Fibroblast of the aortic adventitia (primary cell): ENCODE measurements around a stretch of chr1.

DNA sequence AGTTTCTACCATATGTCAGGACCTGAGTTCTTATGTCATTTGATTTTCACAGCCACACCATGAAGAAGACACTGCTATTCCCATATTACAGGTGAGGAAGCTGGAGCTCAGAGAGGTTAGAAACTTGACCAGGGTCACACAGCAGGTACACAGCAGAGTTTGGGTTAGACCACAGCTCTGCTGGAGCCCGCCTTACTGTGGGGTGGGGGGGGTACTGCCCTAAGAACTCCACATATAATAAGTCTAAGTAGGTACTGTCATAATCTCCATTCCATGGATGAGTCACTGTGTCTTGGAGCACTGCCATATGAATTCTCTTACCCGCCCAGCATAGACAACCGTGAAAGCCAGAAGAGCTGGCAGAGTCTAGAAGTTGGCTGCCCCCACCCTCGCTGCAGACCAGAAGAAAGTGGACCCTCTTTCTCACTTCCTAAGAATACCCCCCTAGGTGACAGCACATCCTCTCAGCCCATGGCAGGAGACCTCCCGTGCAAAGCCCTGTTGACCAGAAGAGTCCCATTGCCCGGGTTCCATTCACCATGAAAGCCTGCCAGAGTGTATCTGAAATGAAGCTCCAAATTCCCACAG, 5.2 kb upstream of the PLA2G2D start:
- CAGE, long polyA plus RNA, result no peak

- CAGE, long polyA plus RNA, result no peak
These were observed 41.8 kb upstream of the VWA5B1 start for GRCh38 chr1:20248863-20249345.

- CAGE, long polyA plus RNA, result no peak
These were observed 52.8 kb downstream of the VWA5B1 start for GRCh38 chr1:20343227-20344039.

DNA sequence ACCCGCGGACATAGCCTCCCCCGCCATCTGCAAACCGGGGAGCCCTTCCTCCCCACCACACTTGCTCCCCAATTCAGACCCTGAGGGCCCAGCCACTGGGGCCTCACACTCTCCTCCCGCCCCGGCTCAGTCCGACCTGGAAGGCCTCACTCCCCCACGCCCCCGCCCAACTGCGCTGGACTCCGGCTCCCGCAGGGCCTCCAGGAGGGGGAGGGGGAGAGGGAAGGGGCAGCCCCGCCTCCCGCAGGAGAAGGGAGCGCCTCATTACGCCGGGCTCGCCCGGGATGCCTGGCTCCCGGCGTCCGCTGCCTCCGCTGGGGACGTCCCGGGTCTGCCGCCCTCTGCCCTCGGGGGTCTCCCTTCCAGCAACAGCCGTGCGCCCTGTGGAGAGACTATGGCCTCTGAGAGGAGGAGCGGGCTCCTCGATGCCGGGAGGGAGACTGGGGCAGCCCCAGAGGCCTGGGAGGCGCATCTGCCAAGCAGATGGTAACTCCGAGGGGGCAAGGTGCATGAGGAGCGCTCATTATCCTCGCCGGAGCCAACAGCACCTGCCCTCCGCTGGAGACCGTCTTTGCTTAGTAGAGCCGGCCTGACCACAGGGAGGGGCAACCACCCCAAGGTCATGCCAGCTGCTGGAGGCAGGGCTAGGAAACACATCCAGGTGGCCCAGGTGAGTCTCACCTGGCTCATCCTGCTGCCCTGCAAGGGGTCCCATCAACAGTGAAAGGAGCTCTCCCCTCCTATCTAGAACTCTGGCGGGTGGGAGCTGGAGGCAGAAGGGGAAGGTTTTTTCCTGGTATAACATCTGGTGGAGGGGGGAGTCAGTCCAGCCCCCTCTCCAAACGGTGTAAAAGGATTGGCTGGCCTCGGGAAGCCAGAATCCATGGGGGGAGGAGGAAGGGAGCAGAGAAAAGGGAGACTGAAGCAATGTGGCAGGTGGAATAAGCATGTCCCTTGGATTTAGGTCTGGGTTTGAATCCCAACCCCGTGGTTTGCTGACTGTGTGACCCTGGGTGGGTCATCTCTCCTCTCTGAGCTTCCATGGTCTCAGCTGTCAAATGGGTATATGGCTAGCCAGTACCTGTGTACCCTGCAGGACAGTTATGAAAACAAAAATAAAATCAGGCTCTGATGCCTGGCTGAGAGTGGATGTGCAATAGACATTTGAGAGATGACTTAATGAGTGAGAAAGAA, 975 bp upstream of the CAMK2N1 start:
- CAGE, long polyA plus RNA, result no peak

DNA sequence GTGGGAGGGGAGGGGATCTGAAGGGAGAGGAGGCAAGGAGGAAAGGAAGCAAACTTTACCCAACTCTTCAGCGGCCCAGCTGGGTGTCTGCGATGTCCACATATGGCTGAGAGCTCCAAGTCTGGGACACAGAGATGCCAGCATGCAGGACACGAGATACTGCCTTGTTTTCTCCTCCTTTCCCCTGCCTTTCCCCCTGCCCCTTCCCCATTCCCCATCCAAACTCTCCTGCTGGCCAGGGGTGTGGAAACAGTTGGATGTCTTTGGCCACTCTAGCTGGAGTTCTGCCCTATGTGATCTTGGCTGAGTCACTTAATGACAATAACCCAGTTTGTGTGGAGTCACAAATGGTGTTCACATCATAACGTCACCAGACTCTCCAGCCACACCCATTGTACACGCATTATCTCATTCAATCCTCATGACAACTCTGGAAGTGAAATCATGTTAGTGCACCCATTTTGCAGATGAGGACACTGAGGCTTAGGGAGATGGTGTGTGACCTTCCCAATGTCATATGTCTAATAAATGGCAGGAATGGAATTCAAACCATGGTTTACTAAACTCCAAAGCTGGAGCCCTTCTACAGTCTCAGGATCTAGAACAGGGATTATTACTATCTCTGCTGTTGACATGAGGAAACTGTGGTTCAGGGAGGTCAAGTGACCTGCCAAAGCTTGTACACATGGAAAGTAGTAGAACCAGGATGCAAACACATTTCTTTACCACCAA, 1.3 kb upstream of the CDA start:
- CAGE, long polyA plus RNA, result no peak

- CAGE, long polyA plus RNA, result no peak
These were observed 12.7 kb downstream of the DDOST start for GRCh38 chr1:20648344-20648951.

- CAGE, long polyA plus RNA, result no peak
These were observed 21.1 kb downstream of the KIF17 start for GRCh38 chr1:20696287-20697431.

GRCh38 chr1:20929081-20929771, 142.1 kb upstream of the HP1BP3 start:
- CAGE, long polyA plus RNA, result no peak

GRCh38 chr1:21176468-21176762, 282 bp downstream of the EIF4G3 start:
- CAGE, long polyA plus RNA, result no peak

- CAGE, long polyA plus RNA, result no peak
These were observed 14.2 kb upstream of the EIF4G3 start for GRCh38 chr1:21190805-21191308.

GRCh38 chr1:21269422-21270130, 20.7 kb downstream of the ECE1 start:
- CAGE, long polyA plus RNA, result no peak

GRCh38 chr1:21294247-21295044, 4.2 kb upstream of the ECE1 start:
- CAGE, long polyA plus RNA, result no peak

GRCh38 chr1:21298694-21299456, 8.6 kb upstream of the ECE1 start:
- CAGE, long polyA plus RNA, result no peak

DNA sequence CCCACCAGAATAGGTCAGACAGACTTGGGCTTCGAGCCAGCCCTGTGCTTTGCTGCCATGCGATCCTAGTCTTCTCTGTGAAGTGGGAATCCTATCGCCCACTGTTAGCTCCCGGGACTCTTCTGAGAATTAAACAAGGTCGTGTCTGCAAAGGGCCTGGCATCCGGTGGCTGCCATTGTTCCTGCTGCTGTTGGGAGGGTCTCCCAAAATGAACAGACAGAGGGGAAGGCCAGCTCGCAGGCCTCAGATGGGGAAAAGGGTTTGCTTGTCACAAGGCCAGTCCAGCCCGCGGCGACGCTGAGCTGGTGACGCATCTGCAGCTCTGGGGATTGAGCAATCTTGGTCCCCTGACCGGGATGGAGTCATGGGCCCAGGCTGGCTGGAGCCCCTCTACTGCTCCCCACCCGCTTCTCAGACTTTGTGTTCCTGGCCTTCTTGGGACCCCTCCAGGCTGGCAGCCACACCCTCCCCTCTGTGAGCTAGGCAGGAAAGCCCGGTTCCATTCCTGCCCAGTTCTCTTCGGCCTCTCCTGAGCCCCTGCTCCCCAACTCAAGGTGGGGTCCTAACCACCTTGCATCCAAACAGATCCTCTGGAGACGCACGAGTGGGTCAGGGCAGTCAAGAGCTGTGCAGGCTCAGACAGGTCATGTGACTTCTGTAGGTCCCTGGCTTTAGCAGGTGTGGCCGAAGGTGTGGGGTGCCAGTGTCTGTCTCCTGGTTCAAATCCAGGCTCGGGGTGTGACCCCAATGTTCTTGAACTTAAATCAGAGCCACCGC, 27.1 kb upstream of the ECE1 start:
- CAGE, long polyA plus RNA, result no peak

GRCh38 chr1:21320041-21320846, 30.0 kb upstream of the ECE1 start:
- CAGE, long polyA plus RNA, result no peak

- CAGE, long polyA plus RNA, result no peak
These were observed 34.3 kb upstream of the ECE1 start for GRCh38 chr1:21324373-21325234.

GRCh38 chr1:21325754-21326391, 35.6 kb upstream of the ECE1 start:
- CAGE, long polyA plus RNA, result no peak

GRCh38 chr1:21330541-21331064, 40.3 kb upstream of the ECE1 start:
- CAGE, long polyA plus RNA, result no peak

DNA sequence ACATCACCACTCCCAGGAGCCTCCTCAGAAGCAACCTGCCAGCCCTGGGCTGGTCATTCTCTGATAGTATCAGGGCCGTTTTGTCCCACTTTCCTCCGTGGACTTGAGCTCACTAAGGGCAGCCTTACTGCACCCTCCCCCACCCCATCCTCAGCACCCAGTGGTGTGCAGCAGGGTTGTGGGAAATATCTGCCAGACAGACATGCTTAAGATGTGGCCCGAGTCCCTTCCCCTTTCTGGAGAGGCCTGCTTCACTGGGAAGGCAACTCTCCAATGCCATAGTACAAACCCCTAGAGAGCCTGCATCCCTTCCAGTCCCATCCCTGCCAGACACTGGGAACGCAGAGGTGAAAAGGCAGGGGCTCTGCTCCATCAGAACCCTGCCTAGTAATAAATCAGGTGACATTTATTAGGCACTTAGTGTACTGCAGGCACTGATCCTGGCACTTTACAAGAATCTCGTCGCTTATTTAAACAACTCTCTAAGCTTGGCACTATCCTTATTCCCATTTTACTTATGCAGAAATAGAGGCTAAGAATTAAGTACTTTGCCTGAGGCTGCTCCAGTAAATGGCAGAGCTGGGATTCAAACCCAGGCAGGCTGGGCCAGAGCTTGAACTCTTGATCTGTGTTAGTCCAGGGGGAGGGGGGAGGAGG, 41.8 kb upstream of the ECE1 start:
- CAGE, long polyA plus RNA, result no peak

DNA sequence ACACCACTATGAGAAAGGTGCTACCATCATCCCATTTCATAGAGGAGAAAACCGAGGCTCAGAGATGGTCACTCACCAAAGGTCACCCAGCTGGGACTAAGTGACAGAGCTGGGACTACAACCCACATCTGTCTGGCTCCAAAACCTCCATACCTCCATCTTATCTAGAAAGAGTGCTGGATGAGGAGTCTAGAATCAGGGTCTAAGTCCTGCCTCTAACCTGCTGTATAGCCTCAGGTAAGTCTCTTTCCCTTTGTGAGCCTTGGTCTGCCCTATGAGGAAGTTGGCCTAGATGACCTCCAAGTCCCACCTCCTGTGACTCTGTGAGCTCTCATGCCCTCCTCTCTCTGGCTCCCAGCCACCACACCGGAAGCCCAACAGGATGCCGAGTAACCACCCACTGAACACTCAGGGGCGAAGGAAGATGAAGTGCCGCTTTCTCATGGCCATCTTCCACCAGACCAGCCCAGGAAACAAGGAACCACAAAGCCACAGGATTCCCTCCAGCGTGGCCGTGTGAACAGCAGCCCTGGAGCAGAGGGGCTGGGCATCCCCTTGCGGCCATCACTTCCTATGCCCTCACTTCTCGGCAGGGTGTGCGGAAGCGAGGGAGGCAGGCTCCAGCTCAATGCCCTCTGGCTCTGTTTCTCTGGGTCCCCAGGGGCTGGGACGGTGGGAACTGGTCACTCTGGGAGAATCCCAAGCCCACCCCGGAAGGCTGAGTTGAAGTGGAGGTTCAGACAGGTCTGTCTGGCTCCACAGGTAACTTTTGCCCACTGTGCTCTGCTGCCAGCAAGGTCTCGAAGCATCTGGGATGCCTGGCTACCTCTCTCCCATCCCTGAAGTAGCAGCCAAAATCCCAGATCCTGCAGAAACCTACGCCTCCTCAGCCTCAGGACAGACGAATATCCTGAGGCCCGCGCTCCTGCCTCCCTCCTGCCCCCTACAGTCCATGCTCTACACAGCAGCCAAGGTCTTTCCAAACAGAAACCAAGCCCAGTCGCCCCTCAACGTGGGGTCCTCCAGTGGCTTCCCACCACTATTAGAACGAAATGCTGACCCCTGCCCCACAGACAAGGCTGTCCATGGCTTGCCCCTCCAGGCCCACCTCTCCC, 44.0 kb upstream of the ECE1 start:
- CAGE, long polyA plus RNA, result no peak